PFSK-1 (cell line): ENCODE data around the genes FXR1 and ATP11B.

GRCh38 chr3:177198456-177198800 is 1.1 kb upstream of the TBL1XR1 start:
- RRBS = no CpG with 5 or more reads among the region's 3 CpGs

- RRBS = no CpG with 5 or more reads among the region's 3 CpGs
Measured at GRCh38 chr3:177351920-177352324, 154.6 kb upstream of the TBL1XR1 start.

DNA sequence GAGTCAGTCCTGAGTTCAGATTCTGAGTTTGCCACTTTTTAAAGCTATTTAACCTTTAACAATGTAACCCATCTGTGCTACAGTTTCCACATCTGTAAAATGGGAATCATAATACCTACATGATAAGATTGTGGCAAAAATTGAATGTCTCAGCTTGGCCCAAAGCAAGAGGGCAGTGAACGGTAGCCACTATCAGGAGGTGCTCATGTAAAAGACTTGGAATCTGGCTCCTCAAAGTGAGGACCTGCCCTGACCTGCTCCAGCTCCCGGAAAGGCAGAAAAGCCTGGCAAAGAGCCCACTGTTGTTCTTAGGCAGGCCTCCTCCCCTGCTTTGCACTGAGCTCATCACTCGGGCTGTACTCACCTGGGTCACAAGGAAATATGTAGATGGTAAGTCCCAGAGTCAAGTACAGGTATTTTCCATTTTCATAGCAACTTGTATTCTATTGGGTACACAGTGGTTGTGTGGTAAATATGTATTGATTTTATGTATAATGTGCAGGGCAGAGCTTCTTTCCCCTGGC is 250.7 kb upstream of the TBL1XR1 start:
- RRBS = no CpG with 5 or more reads among the region's 3 CpGs

- RRBS = no CpG with 5 or more reads among the region's 1 CpG
Measured at GRCh38 chr3:177569964-177570231, 372.6 kb upstream of the TBL1XR1 start.

GRCh38 chr3:178736187-178736735 is 200.0 kb downstream of the KCNMB2 start:
- RRBS = no CpG with 5 or more reads among the region's 4 CpGs

- RRBS = no CpG with 5 or more reads among the region's 1 CpG
Measured at GRCh38 chr3:178820444-178820799, 251.2 kb downstream of the ZMAT3 start.

- RRBS = no CpG with 5 or more reads among the region's 32 CpGs
Measured at GRCh38 chr3:179146820-179147894, 1.0 kb upstream of the PIK3CA start.

DNA sequence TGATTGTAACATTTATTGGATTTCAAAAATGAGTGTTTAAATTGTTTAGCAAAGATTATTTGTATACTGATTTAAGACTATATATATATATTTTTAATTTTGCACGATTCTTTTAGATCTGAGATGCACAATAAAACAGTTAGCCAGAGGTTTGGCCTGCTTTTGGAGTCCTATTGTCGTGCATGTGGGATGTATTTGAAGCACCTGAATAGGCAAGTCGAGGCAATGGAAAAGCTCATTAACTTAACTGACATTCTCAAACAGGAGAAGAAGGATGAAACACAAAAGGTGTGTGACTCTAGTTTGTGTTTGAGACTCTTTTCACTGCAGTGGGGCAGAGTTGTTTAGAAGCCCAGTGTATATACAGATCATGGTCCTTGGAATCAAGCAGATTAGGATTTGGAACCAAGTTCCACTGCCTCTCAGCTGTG is 30.0 kb downstream of the KCNMB3 start:
- RRBS = no CpG with 5 or more reads among the region's 3 CpGs

DNA sequence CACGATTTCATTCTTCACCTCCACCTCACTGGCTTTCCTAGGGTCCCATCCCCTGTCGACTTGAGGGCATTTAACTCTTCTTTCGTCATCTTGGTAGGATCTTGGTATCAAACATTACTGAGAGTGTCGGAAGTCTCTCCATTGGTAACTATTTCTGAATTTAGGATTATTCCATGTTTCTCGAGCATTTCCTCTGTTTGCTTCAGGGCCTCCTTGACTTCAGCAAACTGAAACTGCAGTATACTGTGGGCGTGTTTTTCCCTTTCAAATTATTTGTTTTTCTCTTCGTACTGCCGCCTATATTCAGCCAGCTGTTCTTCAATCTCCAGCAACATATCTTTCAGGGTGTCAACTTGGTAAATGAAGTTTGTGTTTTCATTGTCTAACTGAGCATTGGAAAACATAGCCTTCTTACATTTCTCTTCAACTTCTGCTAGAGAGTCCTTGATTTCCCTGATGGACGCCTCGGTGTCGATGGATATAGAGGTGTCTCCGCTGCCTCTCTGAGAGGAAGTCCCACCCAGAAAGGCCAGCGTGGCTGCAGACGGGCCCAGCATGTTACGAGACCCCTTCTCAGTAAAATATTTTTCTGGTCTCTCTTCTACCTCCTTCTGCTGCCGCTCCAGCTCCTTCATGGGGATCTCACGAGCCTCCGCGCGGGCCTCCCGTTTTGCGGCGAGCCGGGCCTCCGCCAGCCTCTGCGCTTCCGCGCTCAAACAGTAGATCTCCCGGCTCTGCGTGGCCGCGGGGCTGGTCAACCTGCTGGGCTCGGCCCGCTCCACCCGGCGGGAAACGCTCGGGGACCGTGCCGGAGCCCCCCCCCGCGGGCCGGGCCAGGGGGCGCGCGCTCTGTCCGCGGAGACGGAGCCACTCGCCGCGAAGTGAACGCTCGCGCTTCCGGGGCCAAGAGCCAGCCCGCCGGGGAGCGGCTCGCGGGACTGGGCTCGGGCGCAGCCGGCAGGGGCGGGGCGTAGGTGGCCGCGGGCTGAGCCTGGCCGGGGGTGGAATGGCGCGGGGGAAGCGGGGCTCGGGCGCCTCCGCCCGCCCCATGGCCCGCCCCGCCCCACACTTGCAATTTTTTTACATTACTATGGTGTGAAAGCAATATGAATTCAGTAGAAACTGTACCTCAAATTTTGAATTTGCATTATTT is 10.0 kb upstream of the KCNMB3 start:
- RRBS = 11% methylated on average over 24 of the region's 78 CpGs

DNA sequence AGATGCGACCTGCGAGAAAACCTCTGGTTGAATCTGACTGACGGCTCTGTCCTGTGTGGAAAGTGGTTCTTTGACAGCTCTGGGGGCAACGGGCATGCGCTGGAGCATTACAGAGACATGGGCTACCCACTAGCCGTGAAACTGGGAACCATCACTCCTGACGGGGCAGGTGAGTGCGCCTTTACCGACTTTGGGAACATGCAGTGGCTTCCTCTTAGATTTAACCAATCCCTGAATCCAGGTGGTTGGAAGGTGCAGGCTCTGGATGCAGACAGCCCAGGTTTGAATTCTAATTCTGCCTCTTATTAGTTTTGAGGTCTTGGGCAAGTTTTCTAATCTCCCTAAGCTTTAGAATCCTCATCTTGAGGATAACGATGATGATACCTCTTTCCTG is 55.9 kb downstream of the USP13 start:
- RRBS = no CpG with 5 or more reads among the region's 10 CpGs

- RRBS = no CpG with 5 or more reads among the region's 14 CpGs
Measured at GRCh38 chr3:179713366-179714328, 60.8 kb downstream of the USP13 start.

DNA sequence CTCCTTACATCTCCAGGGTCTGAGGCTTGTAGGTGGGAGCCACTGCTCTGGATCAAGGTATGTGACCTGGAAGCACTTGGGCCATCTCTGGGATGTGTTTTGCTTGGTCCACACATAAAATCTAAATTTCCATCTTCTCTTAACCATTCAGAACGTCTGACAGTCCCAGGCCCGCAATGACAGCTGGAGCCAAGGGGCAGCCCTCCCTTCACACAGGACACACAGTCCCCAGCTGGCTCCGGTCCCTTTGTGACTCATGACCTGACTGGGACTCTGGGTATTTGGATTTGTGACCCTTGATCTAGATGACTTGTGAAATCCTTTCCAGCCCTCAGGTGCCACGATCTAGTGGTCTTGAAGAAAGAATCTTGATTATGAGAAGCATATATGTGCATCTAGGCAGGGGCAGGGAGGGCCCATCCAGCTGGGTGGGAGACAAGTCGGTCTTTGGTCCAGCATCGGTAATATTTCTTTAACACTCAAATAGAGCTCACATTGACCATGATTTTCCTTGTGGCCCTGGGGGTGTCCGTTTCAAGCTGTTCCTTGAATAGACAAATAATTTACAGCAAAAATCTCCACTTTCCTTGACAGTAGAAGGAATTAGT is 80.1 kb downstream of the USP13 start:
- RRBS = no CpG with 5 or more reads among the region's 7 CpGs

DNA sequence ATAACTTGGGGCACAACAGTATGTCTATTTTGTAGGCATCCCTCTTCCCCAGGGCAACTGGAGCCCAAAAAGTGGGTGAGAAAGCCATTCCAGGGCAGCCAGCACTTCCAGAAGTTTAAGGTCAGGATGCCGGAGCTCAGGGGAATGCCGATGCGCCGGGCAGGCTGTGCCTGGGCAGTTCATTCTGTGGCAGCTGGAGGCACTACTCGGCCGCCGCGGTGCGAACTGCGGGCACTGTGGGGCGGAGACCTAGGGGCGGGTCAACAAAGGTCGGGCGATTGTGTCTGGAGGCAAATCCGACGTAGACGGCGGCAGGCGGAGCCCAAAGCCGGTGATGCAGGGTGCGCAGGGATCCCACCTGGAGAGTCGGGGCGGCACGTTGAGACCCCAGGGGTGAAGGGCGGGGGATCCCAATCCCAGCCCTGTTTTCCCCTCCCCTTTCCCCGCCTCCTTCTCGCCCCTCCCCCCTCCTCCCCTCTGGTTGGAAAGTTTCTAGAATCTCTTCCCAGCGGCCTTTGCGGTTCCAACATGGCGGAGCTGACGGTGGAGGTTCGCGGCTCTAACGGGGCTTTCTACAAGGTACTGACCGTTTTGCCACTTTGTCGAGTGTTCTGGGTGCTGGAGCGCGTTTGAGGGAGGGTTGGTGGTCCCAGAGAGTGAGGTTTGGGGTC is at the start of gene FXR1:
Gene FXR1, plus strand, starts transcription at position 513 of the 671 bp plus-strand sequence.
- RRBS = no CpG with 5 or more reads among the region's 38 CpGs

DNA sequence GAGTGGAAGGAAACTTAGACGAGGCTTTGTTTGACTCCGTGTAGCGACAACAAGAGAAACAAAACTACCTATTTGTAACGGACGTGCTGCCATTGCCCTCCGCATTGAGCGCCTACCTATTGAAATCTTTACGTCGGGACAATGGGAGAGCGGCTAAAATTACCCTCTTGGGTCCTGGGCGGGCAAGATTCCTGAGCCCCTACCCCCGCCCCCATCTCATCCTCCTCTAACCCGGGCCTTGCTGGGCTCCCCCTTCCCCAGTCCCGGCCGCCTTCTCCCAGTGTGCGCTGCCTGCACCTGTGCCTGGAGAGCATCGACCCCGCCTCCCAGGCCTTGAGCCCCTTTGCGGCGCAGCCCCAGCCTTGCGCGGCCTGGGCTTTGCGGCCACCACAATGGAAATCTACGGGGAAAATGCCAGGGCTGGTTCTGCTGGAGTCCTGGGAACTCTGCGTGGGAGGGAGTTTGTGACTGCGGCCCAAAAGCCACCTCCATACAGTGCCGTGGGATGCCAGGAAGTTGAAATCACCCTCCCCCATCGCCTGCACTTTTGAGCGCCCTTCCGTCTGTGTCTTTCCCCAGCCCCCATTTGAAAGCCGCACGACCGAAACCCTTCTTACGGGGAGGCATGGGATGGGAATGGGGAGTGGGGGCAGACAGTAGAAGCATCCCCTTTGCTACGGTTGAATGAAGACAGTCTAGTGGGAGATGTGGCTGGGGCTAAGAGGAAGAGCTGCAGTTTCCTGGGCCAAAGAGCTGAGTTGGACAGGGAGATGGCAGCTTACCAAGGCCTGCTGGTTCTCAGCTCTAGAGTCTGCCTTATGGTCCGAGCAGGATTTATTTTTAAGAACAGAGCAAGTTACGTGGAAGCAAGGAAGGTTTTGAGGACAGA is 1.1 kb upstream of the SOX2 start:
- RRBS = no CpG with 5 or more reads among the region's 37 CpGs

GRCh38 chr3:182682123-182682496 is 111.2 kb upstream of the ATP11B start:
- RRBS = 0% methylated on average over 4 of the region's 28 CpGs

DNA sequence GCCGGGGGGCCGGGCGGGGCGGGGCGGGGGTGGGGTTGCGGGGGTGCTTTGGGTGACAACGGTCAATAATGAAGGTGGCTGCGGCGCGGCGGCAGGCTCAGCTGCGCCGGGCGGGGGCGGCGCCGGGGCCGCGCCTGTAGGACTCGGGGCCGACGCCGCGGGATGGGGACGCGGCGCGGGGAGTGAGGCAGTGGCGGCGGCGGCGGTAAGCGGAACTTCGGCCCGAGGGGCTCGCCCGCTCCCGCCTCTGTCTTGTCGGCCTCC is at the start of gene ATP11B:
Gene ATP11B, plus strand, starts transcription at position 65 of the 264 bp plus-strand sequence.
- RRBS = 3% methylated on average over 6 of the region's 39 CpGs

GRCh38 chr3:183161621-183162112 is 867 bp downstream of the LAMP3 start:
- RRBS = no CpG with 5 or more reads among the region's 16 CpGs

DNA sequence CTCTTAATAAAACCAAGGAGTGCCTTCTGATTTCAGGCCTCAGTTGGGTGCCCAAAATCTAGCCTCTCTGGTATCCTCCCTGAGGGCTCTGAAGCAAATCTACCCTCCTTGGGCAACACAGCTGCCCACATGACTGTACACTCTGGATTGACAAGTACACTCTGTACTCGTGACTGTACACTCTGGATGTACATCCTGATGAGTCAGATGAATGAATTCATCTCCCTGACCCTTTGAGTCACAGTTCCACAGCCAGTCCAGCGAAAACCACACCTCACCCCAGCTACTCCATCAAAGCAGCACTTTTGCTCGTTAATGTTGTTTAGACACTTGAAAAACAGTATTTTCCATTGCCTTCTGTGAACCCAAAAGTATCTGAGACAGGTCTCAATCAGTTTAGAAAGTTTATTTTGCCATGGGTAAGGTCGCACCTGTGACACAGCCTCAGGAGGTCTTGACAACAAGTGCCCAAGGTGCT is 57.6 kb downstream of the MCF2L2 start:
- RRBS = no CpG with 5 or more reads among the region's 4 CpGs

GRCh38 chr3:183427761-183428448 is 514 bp downstream of the MCF2L2 start:
- RRBS = 2% methylated on average over 11 of the region's 56 CpGs

GRCh38 chr3:183447171-183448118 is 19.0 kb upstream of the MCF2L2 start:
- RRBS = no CpG with 5 or more reads among the region's 57 CpGs